ENCODE data around the genes NCLN, HMG20B and EEF2.

GRCh38 chr19:3185714-3186250, at the start of gene NCLN:
TSS of gene NCLN (plus strand) at chr19:3185930.
- PRO-cap: bidirectional peak, plus-strand start at chr19:3185959, minus-strand start at chr19:3185788
- RAMPAGE, long total RNA, 4 experiments: no peak in any of the 4 experiments

DNA sequence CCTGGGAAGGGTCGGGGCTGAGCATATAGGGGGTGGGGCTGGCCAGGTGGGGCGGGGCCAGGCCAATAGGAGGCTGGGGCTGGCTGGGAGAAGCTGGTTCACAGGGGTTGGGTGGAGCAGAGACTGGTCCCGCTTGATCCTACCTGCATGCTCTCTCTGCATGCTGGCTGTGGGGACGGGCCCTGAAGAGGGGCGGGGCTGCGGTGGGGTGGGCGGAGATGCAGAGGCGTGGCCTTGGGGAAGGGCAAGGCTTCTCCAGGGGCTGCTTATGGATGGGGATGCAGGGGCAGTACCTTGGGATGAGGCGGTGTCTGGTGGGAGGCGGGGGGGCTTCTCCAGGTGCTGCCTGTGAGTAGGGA, 52.0 kb downstream of the CELF5 start:
- PRO-cap: no peak
- RAMPAGE, long total RNA, 4 experiments: no peak in any of the 4 experiments

GRCh38 chr19:3371403-3371936, 5.1 kb downstream of the NFIC start:
- PRO-cap: no peak
- RAMPAGE, long total RNA, 4 experiments: no peak in any of the 4 experiments

DNA sequence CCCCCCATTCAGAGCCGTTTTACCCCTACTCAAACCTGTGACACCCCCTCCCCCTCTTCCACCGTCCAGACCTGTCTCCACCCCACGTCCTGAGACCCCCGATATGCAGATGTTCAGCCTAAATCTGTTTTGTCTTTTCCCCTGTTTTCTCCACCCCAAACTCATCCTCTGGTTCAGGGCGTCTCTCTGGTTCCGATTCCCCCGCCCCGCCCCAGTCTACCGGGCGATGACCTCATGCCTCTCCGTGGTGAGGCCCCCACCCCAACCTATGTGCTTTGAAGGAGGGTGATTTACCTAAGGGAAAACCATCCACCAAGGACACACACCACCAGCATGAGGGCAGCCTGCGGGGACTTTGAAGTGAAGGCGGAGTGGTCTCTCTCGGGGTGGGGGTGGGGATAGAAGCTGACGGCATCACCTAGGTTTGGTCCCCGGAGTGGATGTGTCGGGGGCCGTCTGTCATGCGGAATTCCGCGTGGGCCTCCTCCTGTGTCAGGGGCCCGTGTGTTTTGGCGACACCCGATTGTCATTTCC, 1.3 kb downstream of the FZR1 start:
- PRO-cap: unidirectional peak, minus-strand start at position 188 of the sequence
- RAMPAGE, long total RNA, 4 experiments: no peak in any of the 4 experiments

- PRO-cap: unidirectional peak, minus-strand start at chr19:3572528; bidirectional peak, plus-strand start at chr19:3572964, minus-strand start at chr19:3572612
- RAMPAGE, long total RNA, 4 experiments: no peak in any of the 4 experiments
Measured at GRCh38 chr19:3572353-3573450, at the start of gene HMG20B. TSS of gene HMG20B (plus strand) at chr19:3572944.

- PRO-cap: no peak
- RAMPAGE, long total RNA, 4 experiments: no peak in any of the 4 experiments
Measured at GRCh38 chr19:3608085-3609115, 1.7 kb upstream of the TBXA2R start.

GRCh38 chr19:3609492-3610353, 3.0 kb upstream of the TBXA2R start:
- PRO-cap: no peak
- RAMPAGE, long total RNA, 4 experiments: no peak in any of the 4 experiments

- PRO-cap: unidirectional peak, minus-strand start at chr19:3698748; bidirectional peak, plus-strand start at chr19:3699378, minus-strand start at chr19:3699195; bidirectional peak, plus-strand start at chr19:3699501, minus-strand start at chr19:3699515
- RAMPAGE, long total RNA, 4 experiments: no peak in any of the 4 experiments
Measured at GRCh38 chr19:3698470-3699814, 1.3 kb downstream of the PIP5K1C start.

- PRO-cap: no peak
- RAMPAGE, long total RNA, 4 experiments: no peak in any of the 4 experiments
Measured at GRCh38 chr19:3785456-3785690, 808 bp downstream of the MATK start.

- PRO-cap: no peak
- RAMPAGE, long total RNA, 4 experiments: no peak in any of the 4 experiments
Measured at GRCh38 chr19:3810181-3810788, 24.1 kb upstream of the MATK start.

DNA sequence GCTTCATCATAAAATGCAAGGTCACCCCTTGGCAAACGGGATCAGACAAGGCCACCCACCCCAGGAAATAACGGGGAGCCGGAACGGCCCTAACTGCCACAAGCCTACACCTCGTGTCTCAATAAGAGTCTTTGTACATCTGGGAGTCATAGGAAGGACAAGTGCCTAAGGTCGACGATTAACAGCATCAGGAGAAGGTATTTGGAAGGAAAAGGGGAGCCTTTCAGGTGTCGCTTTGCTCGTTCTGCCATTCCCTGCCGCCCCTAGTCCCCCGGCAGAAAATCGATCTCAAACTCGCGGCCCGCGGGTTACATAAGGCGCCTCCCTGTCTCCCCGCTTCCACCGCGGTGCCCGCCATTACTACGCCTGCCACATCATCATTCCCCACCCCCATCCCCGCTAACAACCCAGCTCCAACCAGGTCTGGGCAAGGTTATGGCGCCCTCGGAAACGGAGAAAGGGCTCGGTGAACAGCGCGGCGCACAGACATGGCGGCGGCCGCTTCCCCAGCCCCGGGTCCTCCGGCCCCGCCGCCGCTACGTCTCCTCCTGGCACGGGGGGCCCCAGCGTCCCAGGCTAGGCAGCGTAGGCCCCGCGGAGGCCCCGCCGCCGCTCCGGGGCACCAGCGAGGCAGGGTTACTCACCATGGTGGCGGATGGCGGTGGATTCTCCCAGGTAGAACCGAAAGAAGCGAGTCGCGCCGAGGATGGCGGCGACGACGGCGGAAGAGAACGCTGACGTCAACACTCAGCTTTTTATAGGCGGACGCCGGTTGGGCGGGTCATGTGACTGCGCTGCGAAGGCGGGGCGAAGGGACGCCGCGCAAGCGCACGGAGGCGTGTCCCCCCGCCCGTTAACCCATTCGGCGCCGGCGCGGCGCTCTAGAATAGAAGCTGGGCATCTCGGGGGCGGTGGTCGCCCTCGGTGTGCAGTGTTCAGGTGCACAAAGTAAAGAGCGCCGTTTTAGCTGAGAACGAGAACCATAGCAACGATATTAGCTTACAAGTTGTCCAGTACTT, at the start of gene EEF2:
EEF2 (minus strand) TSS at position 730 of the 1,019 bp plus-strand sequence.
- PRO-cap: unidirectional peak, minus-strand start at position 730 of the sequence
- RAMPAGE, long total RNA, 4 experiments: start-site peak on the minus strand in 3 of 4 experiments, centred at positions 722 to 728 of the sequence, 102 to 1,961 reads per replicate

DNA sequence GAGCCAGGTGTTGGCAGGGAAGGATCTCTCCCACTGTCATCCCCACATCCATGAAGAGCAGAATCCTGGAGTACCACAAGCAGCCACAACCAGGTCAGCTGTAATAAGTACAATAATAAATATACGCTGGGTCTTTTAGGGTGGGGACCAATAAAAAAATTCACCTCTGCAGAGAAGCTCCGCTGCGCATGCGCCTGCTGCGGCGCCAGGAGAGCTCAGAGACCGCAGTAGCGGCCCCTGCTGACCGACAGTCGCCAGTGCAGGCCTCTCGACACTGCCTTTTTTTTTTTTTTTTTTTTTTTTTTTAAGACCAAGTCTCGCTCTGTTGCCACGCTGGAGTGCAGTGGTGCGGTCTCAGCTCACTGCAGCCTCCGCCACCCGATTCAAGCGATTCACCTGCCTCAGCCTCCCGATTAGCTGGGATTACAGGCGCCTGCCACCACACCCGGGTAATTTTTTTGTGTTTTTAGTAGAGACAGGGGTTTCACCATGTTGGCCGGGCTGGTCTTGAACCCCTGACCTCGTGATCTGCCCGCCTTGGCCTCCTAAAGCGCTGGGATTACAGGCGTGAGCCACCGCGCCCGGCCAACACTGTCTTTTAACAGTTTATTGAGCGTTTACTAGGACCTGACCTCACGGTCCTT, 2.6 kb upstream of the EEF2 start:
- PRO-cap: no peak
- RAMPAGE, long total RNA, 4 experiments: no peak in any of the 4 experiments

- PRO-cap: no peak
- RAMPAGE, long total RNA, 4 experiments: no peak in any of the 4 experiments
Measured at GRCh38 chr19:4020408-4020778, 12.9 kb downstream of the PIAS4 start.

GRCh38 chr19:4045601-4046095, 21.1 kb downstream of the ZBTB7A start:
- PRO-cap: no peak
- RAMPAGE, long total RNA, 4 experiments: start-site peak on the minus strand in 1 of 4 experiments, at chr19:4045749-4046003 at its widest, 37 reads per replicate

- PRO-cap: unidirectional peak, plus-strand start at chr19:4051968
- RAMPAGE, long total RNA, 4 experiments: no peak in any of the 4 experiments
Measured at GRCh38 chr19:4051058-4052060, 15.3 kb downstream of the ZBTB7A start.

GRCh38 chr19:4057312-4057573, 9.5 kb downstream of the ZBTB7A start:
- PRO-cap: no peak
- RAMPAGE, long total RNA, 4 experiments: no peak in any of the 4 experiments

GRCh38 chr19:4060361-4061025, 6.2 kb downstream of the ZBTB7A start:
- PRO-cap: bidirectional peak, plus-strand start at chr19:4060558, minus-strand start at chr19:4060435
- RAMPAGE, long total RNA, 4 experiments: no peak in any of the 4 experiments

DNA sequence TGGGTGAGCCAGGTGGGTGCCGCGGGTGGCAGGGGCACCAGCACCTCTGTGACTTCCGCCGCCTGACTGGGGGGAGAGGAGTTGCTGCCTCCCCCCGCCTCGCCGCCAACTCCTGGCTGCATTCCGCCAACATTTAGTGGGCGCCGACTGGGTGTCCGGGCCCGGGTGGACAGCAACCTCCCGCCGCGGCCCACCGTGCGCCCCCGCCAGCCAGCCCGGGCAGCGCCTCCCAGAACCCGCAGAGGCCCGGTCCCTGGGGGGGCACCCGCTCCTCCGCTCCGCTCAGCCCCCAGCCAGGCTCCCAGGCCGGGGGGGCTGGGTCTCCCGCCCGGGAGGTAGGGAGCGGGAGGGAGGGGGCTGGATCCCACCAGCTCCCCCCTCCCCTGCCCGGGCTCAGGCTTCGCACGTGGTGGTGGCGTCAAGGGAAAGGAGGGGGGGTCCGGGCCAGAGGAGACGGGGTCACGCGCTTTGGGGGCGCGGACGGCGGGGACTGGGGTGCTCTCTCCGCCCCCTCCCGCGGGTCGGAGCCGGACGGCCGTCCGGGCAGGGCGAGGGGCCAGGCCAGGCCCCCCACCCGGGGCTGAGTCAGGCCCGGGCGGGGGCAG, 1.9 kb downstream of the ZBTB7A start:
- PRO-cap: no peak
- RAMPAGE, long total RNA, 4 experiments: no peak in any of the 4 experiments

GRCh38 chr19:4078359-4078943, 11.8 kb upstream of the ZBTB7A start:
- PRO-cap: unidirectional peak, minus-strand start at chr19:4078483
- RAMPAGE, long total RNA, 4 experiments: no peak in any of the 4 experiments

GRCh38 chr19:4081308-4081789, 14.7 kb upstream of the ZBTB7A start:
- PRO-cap: no peak
- RAMPAGE, long total RNA, 4 experiments: no peak in any of the 4 experiments

All from esophagus squamous epithelium (tissue), 4 donors.